GM19240 (cell line): ENCODE measurements around a stretch of chr5.

DNA sequence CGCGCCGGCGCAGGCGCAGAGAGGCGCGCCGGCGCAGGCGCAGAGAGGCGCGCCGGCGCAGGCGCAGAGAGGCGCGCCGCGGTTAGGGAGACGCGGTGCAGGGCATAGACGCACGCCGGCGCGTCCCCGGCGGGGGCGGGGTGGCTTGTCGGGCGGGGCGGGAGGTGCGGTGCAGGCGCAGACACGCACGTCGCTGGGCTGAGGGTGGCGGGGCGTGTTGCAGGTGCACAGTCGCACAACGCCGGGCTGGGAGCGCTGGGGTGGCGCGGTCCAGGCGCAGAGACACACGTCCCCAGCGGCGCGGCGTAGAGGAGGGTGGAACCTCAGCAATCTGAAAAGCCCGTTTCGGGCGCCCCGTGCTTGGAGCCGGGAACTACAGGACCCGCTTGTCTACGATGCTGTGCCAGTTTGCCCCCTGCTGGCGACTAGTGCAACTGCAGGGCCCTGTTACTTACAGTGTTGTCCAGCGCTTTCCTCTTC lies 79.1 kb upstream of the PLEKHG4B start:
- RRBS, result no CpG with 5 or more reads among the region's 60 CpGs

GRCh38 chr5:252451-253304 lies 18.8 kb upstream of the PDCD6 start:
- RRBS, result no CpG with 5 or more reads among the region's 20 CpGs

GRCh38 chr5:294410-295162 lies 23.1 kb downstream of the PDCD6 start:
- RRBS, result no CpG with 5 or more reads among the region's 27 CpGs

- RRBS, result 3% methylated on average over 15 of the region's 41 CpGs
These were observed 287 bp downstream of the AHRR start for GRCh38 chr5:321854-322148.

DNA sequence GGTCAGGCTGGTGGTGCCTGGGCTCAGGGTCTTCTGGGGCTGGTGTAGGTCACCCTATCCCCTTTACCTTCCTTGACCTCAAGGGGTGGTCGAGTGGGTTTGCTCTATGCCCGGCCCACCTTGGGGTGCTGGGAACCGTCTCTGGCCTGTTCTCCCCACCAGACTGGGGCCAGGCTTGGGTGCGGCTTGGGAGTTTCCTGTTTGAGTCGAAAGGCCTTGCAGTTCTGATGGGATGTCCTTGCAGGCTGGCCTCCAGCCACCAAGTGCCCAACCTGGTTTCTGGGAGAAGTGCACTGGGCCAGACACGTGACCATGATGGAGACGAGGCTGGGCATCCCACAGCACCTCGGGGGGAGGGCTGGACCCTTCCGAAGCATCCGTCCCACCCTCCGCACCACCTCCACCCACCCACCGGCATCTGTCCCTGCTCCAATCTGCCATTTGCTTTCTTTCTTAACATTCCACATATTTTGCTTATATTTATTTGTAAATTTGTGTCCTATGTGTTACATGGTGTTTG lies 3.8 kb downstream of the AHRR start:
- RRBS, result no CpG with 5 or more reads among the region's 12 CpGs

GRCh38 chr5:343445-344471 lies 22.2 kb downstream of the AHRR start:
- RRBS, result 27% methylated on average over 60 of the region's 107 CpGs

DNA sequence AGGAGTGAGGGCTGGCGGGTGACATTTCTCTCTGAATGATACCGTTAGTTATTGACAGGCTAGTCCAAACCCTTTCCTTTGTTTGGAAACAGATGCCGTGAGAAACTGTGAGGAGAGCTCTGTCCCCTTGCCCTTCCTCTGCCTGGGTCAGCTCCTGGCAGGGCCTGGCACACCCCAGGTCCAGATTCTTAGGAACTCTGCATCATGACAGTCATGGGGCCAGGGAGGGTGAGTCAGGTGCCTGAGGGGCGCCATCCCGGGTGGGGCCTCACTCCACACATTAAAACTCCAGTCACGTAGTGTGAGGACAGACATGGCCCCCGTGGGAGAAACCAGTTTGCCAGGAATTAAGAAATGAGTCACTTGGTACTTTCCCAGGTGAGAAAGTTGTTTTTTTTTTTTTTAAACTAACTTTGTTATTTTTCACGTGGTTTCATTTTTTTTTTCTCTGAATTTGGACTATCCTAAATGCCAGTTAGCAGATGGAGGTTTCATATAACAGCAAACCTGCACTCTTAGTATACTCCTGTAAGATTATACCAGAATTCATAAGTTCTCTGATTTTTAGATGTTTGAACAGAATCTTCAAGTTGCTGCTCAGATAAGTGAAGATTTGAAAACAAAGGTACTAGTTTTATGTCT lies 15.9 kb downstream of the EXOC3 start:
- RRBS, result no CpG with 5 or more reads among the region's 8 CpGs

- RRBS, result no CpG with 5 or more reads among the region's 12 CpGs
These were observed 3.8 kb downstream of the SLC9A3 start for GRCh38 chr5:520399-520952.

DNA sequence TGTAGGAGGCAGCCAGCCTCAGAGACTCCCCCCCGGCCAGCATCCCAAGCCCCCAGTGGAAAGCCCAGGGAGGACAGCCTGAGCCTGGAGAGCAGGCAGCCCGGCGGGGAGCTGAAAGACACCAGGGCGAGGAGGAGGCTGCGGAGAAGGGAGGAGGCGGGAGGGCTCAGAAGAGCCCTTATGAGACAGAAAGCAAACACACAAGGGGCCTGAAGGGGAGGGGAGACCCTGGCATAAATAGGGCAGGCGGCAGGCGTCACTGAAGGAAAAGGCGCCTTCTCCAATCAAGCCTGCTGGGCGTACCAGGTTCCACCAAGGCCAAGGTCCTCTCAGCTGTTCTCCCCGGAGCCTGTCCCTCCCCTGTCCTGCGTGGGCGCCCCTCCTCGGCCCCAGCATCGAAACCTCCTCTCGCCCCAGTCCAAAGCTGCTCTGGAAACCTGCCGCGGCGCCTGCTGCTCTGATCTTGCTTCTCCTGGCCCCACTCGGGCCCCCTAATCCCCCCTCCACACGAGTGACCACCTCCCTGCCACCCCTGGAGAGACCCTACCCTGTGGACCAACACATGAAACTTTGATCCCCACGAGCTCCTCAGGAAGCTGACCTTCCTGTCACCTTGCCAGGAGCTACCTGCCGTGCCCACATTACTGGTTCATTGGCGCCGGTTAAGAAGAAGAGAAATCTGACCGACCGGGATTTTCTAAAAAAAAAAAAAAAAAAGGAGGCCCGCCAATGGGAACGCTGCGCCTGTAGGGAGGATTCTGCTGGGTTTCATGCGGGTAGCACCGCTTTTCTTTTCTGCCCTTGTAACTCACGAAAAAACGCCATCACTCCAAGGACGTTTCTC lies 1.1 kb downstream of the SLC9A3 start:
- RRBS, result 25% methylated on average over 2 of the region's 35 CpGs

DNA sequence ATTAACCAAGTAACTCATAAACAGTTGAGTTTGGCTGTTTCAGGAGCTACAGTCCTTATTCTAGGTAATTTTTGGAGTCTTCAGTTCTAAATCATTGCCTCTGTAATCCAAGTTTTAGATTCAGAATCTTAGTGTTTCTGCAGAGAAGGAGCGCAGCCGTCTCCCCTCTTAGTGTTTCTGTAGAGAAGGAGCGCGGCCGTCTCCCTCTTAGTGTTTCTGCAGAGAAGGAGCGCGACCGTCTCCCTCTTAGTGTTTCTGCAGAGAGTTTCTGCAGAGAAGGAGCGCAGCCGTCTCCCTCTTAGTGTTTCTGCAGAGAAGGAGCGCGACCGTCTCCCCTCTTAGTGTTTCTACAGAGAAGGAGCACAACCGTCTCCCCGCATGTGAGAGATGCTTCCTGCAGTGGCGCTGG lies 10.7 kb downstream of the CEP72 start:
- RRBS, result no CpG with 5 or more reads among the region's 16 CpGs

DNA sequence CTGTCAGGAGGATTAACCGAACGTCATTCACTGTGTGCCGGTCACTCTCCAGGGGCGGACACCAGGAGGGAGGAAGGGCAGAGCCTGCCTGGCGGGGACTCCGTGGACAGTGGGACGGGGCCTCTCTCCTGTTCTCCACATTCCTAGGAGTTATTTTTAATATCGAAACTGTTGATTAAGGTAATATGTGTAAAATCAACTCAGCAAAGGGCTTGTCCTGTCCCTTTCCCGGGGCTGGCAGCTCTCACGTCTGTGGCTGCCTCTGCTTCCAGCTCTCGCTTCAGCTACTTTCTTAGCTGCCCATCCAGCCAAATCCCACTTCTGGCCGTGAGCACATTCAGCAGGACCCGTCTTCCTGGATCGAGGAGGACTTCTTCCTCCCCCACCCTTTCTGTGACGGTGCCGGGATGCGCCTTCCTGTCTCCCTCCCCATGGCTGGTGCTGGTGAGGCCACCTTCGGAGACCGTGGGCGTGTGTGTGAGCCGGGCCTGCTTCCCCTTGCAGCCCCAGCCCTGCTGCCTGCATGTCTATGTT lies 12.6 kb downstream of the CEP72 start:
- RRBS, result 87% methylated on average over 6 of the region's 21 CpGs

DNA sequence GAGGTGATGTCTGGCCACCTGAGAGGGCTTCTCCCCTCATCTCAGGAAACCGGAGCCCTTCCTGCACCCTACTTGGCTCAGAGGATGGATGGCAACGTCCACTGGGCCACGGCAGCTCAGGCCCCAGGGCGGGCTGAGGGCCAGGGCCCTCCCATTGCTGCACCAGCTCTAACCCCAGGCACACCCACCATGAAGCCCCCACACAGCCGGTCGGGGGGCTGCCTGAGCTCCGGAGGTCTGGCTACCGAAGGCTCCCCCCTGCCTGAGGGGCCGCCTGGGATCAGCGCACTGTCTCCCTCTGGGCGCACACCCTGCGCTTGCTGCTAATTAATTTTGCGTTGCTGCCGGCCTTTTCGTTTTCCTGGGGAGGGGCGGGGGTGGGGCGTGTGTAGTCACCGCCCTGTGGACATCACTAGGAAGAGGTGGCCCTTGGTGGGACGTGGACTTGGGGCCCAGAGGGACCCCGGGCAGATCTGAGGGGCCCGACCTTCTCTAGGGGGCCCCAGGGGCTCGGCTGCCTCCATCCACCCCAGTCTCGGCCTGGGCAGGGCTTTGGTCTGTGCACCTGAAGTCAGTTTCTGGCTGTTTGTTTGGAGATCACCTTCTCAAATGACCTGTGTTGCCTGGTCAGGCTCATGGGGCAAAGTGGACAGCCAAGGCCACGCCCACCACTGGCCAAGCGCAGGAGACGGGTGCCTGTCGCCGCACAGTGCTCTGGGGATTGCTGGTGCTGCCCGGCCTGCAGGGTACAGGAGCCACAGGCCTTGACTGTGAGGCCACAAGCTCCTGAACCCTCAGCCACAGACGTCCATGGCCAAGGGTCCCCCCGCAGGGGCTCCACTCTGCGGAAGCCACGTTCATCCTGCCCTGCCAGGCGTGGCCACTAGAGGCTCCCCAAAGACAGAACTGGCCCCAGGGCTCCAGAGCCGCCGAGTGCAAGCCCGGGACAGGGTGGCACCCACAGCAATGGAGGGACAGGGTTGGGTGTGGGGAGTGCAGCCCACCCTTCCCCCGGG lies 22.0 kb downstream of the TPPP start:
- RRBS, result 11% methylated on average over 1 of the region's 38 CpGs

DNA sequence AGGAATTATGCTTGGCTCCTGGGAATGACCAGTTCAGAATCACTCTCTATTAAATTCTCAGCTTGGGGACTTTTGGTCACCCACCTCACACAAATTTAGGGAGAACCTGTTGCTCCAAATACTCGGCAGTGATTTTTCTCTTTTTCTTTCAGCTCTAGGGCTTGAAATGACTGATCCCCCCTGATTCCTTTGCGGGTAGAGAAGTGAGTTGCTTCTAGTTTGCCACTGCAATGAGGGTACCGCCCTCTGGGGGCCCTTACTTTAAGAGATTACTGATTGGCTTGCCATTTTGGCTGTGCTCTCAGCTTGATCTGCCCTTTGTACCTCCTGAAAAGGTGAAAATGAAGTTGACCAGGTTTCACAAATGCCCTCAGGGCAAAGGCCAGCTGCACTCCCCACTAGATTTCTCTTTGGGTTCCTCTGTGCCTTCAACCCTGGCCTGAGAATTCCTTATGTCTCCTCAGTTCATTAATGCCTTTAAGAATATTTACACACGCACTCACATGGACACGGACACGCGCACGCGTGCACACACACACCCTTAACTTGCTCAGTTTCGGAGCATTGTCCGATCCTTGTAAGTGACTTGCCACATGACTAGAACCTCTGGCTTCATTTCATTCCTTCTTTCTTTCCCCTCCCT lies 20.6 kb upstream of the TPPP start:
- RRBS, result no CpG with 5 or more reads among the region's 11 CpGs

DNA sequence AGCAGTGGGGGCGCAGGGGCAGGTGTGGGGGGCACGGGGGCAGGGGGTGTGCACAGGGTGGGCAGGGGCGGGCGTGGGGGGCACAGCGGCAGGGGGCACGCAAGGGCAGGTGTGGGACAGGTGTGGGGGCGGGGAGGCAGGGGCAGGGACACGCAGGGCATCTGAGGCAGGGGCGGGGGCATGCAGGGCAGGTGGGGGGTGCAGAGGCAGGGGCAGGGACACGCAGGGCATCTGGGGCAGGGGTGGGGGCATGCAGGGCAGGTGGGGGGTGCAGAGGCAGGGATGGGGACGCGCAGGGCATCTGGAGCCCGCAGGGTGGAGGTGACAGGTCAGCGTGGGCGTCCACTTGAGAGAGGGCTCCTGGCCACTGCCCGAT lies 33.2 kb downstream of the ZDHHC11B start:
- RRBS, result no CpG with 5 or more reads among the region's 16 CpGs

DNA sequence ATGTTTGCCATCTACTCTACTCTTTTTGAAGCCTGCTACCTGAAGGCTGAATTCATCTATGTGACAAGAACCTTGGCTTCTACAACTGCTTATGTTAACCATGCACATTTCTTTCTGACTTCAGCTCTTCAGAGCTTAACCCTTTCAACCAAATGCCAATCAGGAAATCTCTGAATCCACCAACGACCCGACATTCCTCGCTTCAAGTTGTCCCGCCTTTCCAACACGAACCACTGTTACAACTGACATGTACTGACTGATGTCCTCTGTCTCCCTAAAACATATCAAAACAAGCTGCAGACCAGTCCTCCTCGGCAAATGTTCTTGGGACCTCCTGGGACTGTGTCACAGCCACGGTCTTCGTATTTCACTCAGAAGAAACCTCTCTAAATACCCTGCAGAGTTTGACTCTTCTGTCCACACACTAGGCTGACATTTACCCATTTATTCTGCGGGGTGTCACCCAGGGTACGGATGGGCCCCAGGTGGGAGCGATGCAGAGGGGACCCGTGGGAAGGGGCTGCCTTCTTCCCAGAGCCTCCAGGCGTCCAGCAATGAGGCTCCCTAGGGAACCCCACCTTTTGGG lies 18.9 kb upstream of the ZDHHC11 start:
- RRBS, result no CpG with 5 or more reads among the region's 13 CpGs

DNA sequence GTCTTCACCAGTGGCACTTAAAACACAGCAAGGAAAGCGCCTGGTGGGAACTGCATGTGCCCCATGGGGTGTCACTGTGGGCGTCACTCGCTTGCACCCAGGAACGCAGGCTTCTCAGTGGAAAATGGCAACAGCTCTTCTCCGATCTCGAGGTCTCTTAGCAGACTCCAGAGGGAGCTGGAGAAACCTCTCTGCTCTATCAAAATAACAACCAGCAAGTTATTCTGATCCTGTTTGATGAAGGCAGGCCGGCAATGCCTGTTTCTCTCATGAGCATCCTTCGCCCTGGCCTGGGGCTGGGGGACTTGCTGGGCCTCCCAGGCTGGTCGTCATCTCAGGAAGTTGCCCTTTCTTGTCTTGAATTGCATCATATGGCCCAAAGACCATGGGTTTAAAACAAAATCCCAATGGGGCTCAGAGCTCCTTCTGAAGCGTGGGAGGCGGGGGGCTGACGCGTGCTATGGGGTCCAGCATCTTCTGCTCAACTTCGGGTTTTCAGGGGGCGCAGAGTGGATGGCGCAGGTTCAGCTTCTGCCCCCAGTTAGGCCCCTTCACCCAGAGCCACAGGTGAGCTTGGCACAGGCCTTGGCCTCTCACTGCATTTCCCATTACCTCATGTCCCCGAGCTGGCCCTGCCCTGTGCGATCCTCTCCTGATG lies 55.7 kb downstream of the TRIP13 start:
- RRBS, result no CpG with 5 or more reads among the region's 18 CpGs

DNA sequence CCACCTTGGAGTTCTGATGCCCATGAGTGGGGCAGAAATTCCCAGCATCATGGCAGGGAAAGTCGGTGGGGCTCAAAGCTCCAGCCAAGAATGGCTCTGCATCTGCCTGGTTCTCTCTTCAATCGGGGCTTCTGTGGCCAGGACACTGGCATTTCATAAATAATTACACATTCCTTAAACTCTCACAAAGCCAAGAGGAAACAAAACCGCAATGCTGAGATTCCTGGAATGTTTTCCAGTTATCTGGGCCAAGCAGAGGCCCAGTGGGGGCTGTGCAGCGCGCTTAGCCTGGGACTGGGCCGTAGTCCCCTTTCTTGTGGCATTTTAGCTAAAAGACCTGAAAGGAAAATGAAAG lies 51.8 kb upstream of the NKD2 start:
- RRBS, result no CpG with 5 or more reads among the region's 6 CpGs

DNA sequence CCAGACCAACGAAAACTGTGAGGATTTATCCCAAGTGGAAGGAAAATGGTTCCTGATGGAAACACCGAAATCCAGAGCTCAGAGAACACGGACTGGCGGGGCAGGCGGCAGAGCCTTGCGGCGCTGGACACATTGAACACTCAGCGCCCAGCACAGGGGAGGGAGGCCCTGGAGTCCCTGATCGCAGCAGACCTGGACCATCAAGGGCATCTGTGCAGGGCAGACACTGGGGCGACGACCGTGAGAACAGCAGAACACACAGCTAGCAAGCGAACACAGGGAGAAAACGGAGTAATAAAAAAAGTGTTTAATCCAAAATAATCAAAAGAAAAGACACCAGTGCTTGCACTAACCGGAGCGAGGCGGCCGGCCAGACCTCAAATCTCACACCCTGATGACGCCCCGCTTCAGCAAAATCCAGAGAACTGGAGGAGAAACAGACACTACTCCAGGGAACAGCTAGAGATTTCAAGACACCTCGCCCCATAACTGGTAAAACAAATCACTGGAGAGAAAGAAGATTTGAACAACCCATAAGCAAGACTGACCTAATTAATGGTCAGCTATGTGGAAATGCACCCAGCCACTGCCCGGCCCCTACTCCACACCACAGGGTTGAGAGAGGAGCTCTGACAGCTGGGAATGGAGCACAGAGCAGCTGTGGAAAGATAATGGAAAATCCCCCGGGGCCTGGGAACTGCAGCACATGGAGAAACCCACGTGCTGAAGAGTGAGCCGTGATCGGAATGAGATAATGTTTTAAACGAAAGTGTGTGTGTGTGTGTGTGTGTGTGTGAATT lies 12.8 kb upstream of the SLC12A7 start:
- RRBS, result 63% methylated on average over 2 of the region's 27 CpGs

- RRBS, result 2% methylated on average over 11 of the region's 42 CpGs
These were observed 682 bp upstream of the CLPTM1L start for GRCh38 chr5:1345351-1346210.

DNA sequence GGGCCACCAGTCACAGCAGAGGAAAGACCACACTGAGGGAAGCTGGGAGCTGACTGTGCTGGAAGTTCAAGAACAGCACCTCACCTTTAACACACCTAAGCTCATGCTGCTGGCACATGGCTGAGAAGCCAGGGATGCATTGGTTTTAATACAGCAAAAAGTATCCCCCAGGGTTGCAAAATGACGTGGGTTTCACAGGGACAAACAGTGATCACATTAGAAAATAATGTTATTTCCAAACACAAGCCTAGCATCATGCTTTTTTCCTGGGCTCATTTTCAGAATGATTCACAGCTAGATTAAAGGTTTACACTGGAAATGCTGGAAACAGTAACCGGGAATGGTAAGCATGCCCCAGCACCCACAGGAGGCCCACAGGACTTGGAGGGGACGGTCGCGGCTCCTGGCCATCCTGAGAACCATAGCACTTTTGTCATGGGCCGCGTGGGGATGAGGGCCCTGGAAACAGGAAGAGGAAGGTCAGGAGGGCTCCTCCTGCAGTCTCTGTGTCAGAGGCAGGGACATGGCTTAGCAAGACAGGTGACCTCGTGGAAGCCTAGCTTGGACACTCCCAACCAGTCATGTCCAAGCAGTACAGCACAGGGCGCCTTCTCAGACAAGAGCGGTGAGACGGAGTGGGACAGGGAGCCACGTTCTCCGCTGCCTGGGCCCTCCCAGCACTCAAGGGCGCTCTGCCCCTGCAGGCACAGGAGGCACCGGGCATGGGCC lies 6.8 kb downstream of the LPCAT1 start:
- RRBS, result 96% methylated on average over 1 of the region's 15 CpGs